Endodermal cell (in vitro differentiated cells): Measurements from ENCODE around the gene DAD1.

- PRO-cap: bidirectional peak, plus-strand start at chr14:21527126, minus-strand start at chr14:21527131; unidirectional peak, minus-strand start at chr14:21527259
Observed at GRCh38 chr14:21527087-21527401, 898 bp upstream of the SALL2 start.

GRCh38 chr14:21712013-21712580 lies 38.5 kb upstream of the OR4E1 start:
- PRO-cap: no peak

DNA sequence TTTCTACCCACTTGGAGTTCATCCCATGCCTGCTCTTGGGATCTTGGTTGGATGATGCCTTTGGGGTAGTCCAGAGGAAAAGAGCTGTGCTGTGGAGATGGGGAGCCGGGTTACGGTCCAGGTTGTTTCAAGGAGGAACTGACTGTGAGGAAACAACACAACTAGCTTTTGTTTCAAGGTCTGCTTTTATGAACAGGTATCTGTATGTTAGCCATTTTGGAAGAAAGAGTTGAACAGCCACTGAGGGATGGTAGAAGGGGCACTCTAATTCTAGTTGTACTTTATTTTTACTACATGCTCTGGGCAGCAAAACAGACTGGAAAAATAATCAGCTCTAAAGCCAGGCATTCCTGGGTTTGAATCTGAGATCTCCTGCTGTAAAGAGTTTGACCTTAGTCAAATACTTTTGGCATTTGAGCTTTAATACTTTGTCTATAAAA lies 64.9 kb upstream of the OR4E1 start:
- PRO-cap: no peak

GRCh38 chr14:21997315-21997847 lies 323.8 kb upstream of the OR4E1 start:
- PRO-cap: no peak

- PRO-cap: no peak
Observed at GRCh38 chr14:22052001-22052343, 378.4 kb upstream of the OR4E1 start.

DNA sequence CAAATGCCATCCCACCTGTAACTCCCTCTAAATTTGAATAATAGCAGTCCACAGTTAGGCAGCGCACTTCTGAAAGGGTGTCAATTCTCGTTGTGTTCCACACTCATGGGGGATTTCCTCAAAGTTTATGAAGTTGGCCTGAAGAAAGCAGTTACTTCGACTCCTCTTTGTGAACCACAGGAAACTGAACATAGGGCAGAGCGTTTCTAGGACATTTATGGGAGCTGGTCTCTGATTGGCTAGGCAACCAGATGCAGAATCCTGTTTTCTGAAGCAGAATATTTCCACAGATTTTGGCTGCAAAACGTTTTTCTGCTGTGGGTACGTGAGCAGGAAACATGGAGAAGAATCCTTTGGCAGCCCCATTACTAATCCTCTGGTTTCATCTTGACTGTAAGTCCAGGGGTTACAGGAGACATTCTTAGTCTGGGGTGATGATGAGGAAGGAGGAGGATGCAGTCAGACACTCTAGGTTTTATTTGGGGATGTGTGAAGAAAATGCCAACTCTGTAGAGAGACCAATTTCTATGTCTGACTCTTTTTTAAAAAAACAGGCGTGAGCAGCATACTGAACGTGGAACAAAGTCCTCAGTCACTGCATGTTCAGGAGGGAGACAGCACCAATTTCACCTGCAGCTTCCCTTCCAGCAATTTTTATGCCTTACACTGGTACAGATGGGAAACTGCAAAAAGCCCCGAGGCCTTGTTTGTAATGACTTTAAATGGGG lies 431.6 kb upstream of the OR4E1 start:
- PRO-cap: no peak

DNA sequence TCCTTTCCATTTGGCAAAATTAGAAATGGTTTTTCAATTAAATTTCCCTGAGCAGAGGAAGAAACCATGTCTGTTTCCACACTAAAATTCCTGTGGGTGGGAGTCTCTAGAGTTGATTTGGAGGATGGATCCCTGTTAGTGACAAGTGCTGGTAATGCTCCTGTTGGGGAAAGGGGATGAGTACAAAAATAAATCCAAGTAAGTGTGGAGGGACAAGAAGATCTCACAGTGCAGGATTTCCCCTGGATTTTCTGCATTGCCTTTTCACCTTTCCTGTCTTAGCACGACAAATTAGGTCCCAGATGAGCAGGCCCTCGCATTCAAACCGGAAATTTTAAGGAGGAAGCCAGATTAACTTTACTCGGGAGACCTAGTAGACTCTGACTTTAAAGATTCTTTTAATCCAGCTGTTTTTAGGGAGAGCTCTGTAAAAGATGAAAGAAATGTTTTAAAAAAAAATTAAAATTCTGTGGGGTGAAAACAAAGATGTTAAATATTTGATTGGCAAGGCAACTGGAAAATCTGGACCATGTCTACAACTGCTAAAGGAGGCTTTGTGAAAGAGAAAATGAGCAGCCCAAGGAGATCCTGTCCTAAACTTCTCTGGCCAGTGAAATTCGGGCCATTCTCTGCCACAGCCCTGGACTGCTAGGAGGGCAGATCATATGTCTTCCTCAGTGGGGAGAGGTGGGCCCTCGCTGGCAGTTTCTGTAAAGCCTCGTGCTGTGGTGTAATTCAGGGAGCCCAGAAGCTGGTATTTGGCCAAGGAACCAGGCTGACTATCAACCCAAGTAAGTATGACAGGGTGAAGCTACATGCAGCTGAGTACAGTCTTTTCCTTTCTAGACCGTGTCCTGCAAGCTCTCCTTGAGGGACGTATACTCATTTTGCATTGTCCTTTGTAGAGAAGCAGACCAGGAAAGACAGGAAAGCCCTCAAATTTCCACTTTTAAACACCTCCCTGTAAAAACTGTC lies 107.2 kb downstream of the DAD1 start:
- PRO-cap: no peak

- PRO-cap: no peak
Observed at GRCh38 chr14:22492510-22493102, 96.4 kb downstream of the DAD1 start.

- PRO-cap: no peak
Observed at GRCh38 chr14:22507169-22507904, 81.7 kb downstream of the DAD1 start.

- PRO-cap: no peak
Observed at GRCh38 chr14:22508487-22509648, 80.2 kb downstream of the DAD1 start.

- PRO-cap: no peak
Observed at GRCh38 chr14:22510412-22510761, 78.6 kb downstream of the DAD1 start.

GRCh38 chr14:22529308-22529837 lies 59.7 kb downstream of the DAD1 start:
- PRO-cap: no peak

- PRO-cap: no peak
Observed at GRCh38 chr14:22531237-22532057, 57.6 kb downstream of the DAD1 start.

DNA sequence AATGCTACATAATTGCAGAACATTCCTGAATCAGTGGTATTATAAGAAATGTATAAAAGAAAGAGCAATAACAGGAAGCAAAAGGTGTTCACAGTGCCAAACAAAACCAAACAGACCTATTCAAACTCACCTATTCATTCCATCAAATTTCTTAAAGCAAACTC lies 23.0 kb downstream of the DAD1 start:
- PRO-cap: no peak

DNA sequence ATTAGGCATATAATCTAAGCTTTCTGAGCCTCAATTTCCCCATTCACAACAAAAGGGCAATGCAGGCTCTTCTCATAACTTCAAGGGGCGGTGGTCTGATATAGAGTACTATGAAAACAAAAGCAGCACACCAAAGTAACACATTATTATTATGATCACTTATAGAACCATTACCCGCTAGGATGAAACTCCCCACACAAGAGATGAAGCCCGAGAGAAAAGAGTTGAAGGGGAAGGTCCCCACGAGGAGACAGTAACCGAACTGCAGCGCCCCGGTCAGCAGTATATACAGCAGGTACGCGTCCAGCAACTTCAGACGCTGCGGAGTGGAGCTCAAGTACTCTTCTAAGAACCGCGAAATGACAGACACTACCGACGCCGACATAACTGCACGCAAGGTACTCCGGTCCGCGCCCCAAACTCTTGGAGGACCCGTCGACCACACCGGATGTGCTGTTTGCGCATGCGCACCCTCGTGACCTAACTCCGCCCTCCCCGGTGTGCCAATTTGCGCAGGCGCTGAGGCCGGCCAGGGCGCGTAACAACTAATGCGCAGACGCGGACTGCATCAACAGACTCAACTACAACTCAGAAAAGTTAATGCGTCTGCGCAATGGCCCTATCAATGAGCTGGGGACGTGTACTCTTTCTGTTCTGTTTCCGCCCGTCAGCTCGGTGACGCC lies at the start of gene DAD1:
Gene DAD1 (minus strand): TSS at position 452 of the 683 bp plus-strand sequence.
- PRO-cap: bidirectional peak, plus-strand start outside the sequence, minus-strand start at position 452 of the sequence

DNA sequence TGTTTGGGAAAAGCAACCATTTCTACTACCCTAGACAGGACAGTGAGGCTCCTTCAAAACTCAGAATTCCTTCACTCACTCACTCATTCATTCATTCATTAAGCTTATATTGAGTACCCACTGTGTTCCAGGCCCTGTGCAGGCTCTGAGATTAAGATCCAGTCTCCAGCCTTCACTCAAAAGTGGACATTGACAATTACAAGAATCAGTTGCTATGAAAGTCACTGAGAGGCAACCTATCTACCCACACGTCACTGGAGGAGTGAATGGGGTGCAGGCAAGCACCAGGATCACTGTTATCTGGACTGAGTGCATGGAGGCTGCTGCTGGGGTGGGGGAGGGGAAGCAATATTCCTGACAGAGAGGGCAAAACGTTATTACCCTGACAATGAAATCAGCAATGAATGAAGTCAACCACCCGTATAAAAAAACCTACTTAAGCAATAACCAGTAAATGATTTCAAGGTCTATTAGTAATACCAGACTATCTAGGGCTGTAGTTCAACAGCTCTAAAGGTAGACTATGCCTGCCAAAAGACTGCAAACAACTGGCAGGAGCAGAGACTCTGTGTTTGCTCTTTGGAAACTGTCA lies 17.8 kb downstream of the SLC7A7 start:
- PRO-cap: unidirectional peak, minus-strand start at position 264 of the sequence

DNA sequence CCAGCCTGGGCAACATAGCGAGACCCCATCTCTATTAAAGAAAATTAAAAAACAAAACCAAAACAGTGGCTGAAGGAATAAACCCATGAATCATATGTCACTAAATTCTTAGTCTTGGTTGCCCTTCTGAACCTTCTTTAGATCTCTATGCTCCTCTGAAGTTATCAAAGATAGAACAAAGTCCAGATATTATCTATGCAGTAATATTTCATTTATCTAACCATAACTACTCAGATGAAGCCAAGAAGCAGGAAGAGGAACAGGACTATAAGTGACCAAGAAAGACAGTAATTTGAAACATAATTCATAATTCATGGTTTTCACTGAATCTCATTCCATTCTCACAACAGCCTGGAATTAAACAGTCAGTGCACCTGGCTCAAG lies 6.6 kb downstream of the SLC7A7 start:
- PRO-cap: no peak

GRCh38 chr14:22841361-22841697 lies 4.9 kb downstream of the MMP14 start:
- PRO-cap: no peak

DNA sequence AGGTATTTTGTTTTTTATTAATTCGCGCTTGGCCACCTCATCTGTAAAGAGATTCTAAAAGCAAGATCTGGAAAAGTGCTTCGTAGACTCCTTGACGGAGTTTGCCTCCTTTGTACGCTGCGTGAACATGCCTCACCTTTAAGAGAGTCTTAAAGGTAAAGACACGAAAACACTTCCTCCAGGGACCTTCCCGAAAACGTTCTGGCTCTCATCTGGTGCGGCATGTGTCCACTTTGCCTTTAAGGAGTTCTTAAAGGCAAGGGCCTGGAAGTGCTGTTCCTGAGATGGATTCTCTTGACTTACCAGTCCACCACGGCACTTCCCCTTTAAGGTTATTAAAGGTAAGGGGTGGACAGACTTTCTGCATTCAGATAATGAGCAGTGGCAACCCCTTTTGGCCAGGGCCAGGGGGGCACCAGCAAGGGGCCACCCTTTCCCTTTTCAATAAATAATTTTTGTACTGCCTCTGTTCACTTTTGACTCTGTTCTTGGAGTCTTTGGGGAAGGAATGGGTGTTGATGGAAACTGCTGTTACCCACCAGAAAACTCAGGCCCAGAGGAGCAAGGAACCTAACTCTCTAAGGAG lies 4.3 kb downstream of the REM2 start:
- PRO-cap: no peak

- PRO-cap: no peak
Observed at GRCh38 chr14:23025477-23026536, 8.9 kb downstream of the PSMB5 start.